ReNcell CX (cell line): Measurements from ENCODE around the gene AHSA1.

GRCh38 chr14:77407299-77407498, 16.1 kb downstream of the NOXRED1 start:
- PRO-cap = no peak

DNA sequence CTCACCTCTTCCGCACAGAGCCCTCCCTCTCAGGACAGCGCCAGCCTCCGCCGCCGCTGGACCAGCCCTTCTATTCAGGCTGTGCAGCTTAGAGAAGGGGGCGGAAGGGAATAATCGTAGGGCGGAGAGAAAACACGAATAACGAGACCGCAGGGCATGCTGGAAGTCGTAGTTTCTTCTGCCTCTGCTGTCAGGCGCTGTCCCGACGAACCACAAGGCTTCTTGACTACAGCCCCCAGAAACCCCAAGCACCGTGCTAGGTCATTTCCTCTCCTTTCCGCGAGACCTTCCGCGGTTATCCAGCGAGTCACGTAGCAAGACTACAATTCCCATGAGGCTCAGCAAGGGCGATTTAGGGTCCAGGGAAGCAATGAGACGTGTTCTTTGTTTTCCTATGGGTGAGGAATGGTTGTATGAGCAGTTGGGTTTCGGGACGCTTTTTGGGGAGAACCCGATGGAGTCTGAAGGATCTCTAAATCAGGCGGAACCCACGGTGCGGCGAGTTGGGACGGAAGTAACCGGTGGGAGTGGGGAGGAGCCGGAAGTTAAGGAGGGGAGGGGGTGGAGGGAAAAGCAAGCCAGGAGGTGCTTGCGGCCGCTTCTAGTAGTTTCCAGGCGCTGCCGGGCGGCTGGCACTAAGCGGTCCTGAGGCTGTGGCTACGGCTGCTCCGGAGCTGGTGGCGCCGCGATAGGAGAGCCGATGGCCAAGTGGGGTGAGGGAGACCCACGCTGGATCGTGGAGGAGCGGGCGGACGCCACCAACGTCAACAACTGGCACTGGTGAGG, at the start of gene AHSA1:
TSS of gene AHSA1 (plus strand) at position 604 of the 786 bp plus-strand sequence.
- PRO-cap = bidirectional peak, plus-strand start at position 350 of the sequence, minus-strand start at position 66 of the sequence; bidirectional peak, plus-strand start at position 641 of the sequence, minus-strand start at position 510 of the sequence

DNA sequence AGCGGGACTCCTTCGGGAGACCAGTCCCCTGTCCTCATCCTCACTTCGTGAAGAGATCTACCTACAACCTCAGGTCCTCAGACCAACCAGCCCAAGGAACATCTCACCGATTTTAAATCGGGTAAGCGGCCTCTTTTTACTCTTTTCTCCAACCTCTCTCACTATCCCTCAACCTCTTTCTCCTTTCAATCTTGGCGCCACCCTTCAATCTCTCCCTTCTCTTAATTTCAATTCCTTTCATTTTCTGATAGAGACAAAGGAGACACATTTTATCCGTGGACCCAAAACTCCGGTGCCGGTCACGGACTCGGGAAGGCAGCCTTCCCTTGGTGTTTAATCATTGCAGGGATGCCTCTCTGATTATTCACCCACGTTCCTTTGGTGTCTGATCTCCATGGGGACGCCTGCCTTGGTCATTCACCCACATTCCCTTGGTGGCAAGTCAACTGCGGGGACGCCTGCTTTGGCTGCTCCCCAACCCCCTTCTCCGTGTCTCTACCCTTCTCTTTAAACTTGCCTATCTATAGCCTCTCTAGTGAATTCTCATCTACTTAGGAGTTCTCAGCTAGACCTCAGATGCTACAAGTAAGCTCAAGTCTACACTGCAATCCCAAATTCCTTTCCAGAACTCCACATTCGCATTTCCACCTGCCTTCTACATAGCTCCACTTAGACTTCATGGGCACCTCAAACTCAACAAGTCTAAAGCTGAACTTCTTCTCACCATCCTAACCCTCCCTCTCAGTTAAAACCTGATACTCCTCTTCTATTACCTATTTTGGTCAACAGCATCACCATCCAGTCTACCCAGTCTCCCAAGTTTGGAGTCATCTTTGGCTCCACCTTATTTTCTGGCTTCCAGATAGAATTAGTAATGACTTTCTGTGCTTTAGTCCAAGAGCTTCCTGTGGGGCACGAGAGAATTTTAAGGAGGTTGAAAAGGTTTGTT, 14.6 kb downstream of the SPTLC2 start:
- PRO-cap = no peak

GRCh38 chr14:77613268-77613611, 3.2 kb downstream of the SPTLC2 start:
- PRO-cap = no peak

GRCh38 chr14:78100449-78100886, 69.7 kb upstream of the NRXN3 start:
- PRO-cap = no peak

- PRO-cap = no peak
These were observed 36.9 kb downstream of the CEP128 start for GRCh38 chr14:80904700-80904969.

GRCh38 chr14:81169603-81170577, 50.9 kb downstream of the GTF2A1 start:
- PRO-cap = bidirectional peak, plus-strand start at chr14:81170483, minus-strand start at chr14:81170404

DNA sequence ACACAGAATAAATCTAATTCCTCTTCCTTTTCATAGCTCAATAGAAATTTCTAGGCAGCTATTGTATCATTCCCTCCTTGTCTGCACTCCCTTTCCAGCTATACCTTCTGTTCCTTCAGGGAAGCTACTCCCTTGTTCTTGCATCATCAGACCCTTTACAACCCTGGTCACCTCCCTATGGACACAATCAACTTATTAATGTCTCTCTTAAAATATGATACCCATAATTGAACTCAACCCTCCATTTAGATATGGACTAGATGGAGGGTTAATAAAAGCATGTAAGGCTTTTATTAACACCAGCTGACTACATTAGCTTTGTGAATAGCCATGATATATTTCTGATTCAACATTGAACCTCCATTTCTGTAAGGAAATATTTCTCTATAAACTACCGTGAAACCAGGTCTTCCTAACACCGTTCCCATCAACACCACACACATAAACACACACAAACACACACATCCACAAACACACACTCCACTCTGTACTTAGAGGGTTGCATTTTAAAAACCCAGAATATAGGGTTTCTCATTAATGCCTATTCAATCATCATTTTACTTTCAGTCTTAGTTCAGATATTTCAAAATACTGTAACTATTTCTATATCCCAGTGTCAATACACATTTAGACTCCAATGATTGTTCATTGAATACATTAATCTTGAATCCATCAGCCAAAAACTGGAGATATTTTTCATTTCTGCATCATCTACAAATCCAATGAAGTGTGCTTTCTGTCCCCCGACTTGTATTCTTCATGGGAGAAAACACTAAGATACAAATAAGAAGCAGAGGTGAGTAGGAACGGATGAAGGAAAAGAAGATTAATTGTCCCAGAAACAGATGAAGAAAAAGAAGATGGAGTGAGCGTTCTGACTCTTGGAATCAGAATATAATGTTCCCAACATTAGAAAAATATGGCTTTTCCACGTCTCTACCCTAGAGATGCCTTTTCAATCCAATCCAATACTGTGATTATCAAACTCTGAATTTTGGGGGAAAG, 45.9 kb upstream of the GTF2A1 start:
- PRO-cap = no peak

GRCh38 chr14:81303165-81303887, 82.6 kb upstream of the GTF2A1 start:
- PRO-cap = no peak

DNA sequence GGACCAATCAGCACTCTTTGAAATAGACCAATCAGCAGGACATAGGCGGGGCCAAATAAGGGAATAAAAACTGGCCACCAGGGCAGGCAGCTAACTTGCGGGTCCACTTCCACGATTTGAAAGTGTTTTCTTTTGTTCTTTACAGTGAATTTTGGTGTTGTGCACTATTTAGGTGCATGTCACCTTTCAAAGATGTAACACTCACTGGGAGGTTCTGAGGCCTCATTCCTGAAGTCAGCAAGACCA, 1973.4 kb upstream of the FLRT2 start:
- PRO-cap = no peak

DNA sequence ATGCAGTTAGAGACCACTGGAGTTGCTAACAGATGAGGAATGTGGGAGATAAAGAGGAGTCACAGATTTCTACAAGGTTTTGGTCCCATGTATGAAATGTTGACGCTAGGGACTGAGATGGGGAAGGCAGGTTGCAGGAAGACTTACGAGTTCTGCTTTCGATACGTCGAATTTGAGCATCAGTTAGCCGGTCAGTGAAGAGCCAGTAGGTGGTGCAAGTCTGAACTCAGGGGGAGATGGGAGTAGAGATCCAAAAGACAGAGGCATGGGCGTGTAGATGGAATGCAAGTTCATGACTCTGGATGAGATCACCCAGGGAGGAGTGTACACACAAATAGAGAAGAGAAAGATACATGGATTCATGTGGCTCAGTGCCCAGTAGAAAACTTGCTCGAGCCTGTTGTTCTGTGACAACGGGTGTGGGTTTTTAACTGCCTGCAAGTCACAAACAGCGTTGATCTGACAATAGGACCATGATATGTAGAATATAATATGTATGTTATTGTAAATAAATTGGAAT, 114.7 kb upstream of the FLRT2 start:
- PRO-cap = no peak

DNA sequence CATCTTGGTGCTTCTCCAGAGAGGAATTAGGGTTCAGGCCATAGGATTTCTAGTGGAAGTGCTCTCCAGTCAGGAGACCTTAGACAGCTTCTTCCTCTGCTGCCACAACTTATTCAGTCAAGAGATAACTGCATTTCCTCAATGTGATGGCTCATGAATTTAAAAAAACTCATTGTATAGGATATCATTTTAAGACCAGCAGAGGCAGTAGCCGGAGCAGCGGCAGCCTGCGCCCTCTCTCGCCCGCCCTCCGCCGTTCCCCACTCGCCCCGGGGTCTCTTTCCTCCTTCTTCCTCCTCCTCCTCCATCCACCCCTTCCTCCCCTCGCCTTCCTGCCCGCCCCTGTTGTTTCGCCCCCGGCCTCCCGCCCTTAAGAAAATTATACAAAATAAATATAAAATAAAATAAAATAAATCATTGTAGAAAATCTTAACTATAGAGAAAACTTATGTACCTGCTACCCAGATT, 687.6 kb downstream of the FLRT2 start:
- PRO-cap = no peak

DNA sequence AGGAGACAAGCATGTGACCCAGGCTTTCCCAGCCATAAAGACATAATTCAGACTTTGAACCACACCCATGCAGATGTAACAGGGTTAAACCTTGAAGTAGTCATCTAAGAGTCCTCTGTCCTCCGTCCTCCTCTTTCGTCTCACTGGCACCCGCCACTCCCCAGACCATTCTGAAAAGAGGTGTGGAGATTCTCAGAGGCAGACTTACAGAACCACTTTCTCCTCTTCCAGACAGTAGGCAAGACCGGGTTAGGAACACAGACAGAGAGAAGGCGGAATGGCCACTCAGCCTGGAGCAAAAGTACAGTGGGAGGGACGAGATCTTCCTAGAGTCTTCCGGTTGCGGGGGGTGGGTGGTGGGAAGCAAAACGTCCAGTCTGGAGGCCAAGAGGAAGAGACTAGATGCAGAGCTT, 120.6 kb downstream of the KCNK10 start:
- PRO-cap = no peak

GRCh38 chr14:88326433-88327224, 3.6 kb upstream of the KCNK10 start:
- PRO-cap = no peak

GRCh38 chr14:88551848-88552523, 2.8 kb downstream of the PTPN21 start:
- PRO-cap = no peak

- PRO-cap = no peak
These were observed 1.1 kb downstream of the TTC8 start for GRCh38 chr14:88825511-88825948.

- PRO-cap = no peak
These were observed 258.7 kb downstream of the FOXN3 start for GRCh38 chr14:89158051-89159043.

DNA sequence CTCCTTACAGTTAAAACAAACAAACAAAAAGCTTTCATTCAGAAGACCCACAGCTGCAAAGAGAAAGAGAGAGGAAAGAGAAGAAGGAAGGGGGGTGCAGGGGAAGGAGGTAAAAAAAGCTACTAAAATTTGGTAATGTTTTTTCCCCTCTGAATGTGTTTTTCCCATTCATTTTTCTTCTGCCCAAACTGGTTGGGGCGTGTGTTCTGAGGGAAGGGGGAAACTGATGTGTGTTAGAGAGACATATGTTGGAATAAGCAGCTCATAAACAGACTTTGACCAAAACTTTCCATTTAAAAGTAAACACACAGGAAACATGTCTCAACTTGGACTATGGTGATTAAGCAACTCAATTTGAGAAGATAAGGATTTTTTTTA, 77.0 kb downstream of the FOXN3 start:
- PRO-cap = no peak

DNA sequence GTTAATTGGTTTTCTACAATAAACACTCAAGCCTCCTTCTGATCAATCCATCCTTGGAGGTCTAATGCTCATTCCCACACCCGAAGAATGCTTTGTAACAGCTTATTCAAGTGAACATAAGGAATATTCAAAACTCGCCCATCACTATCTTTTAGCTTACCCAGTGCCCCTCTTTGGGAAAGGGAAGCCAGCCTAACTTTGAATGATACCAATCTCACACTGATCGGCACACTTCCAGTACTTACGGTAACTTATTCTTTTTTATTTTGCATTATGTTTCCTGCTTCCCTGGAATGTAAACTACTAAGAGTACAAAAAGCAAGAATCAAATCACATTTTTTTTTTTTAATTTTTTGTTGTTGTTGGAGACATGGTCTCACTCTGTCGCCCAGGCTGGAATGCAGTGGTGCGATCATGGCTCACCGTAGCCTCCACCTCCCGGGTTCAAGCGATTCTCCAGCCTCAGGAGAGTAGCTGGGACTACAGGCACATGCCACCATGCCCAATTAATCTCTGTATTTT, 14.1 kb downstream of the FOXN3 start:
- PRO-cap = no peak

DNA sequence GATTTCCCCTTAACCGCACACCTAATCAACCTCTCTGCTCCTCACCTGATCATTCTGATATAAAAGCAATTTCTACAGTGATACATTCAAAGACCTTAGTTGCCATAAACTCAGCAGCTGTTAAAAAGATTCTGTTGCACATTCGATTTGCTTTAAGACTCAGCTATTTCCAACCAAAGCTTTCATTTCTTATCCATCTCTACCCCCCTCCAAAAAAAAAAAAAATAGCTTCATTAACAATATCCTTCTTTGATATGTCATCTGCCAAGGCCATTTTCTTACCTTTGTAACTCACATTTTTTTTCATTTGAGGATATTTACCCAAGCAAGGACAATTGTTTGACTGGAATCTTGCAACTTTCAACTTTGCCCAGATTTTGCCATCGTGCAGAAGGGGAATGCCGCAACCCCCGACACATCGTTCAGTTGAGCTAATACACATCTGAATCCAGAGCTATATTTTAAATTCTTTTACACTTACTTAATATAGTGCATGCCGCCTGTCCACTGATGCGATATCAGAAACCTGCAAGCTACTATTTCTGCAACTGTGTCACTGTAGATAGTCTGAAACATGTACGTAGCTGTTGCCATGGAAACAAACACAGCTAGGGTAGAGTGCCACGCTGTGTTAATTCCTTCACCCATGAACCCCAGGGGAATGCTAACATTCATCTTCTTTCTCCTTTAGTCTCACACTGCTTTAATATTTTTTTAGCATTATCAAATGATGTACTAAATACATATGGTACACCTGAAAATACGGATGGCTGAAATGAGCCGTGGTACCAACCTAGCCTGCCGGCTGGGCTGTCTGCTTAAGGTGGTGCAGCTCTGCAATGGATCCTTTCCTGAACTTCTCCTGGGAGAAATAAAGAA, 76.9 kb upstream of the FOXN3 start:
- PRO-cap = no peak